Hepatocyte (in vitro differentiated cells and primary cell): ENCODE measurements around a stretch of chr11.

DNA sequence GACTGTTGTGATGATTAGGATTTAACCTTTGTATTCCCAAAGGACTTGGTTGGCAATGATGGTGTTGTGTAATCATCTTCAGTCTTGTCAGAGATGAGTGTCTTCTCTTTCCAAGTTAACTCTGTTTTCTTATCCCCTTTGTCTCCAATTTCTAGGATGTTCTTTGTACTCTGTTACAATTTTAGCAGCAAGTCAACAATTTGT, 310 bp downstream of the ANGPTL5 start:
- RAMPAGE, long total RNA = no peak

GRCh38 chr11:102276858-102277235, 40.4 kb upstream of the BIRC3 start:
- RAMPAGE, long total RNA = no peak
- RRBS = no CpG with 5 or more reads among the region's 6 CpGs

DNA sequence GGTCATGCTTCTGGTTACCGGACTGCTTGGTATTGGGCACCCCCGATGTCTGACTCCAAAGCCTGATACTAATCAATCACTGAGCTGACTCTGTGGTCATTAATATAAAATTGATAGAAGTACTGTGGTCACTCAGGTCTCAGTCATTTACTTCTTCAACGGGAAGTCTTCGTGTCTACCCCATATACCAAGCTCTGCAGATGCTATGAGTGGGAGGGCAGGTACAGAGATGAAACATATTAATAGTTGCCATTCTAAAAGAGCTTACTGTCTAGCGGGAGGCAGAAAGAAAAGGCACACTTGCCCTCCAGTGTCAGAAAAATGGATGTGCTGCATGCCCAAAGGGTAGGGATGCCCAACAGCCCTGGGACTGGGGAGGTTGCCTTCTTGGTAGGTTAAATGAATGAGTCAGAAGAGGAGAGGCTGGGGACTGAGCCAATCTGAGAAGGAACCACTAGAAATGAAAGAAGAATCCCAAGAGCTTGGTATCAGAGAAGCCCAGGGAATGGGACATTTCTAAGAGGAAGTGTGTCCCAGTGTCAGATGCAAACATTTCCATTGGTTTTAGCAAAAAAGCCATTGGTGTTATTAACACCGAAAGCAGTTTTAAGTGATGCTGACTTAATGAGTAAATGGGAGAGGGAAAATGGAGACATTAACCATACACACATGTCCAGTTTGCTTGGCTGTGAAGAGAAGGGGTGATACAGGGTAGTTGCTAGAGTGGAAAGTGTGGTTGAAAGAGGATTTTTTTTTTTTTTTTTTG, 1.2 kb downstream of the BIRC3 start:
- RAMPAGE, long total RNA = no peak
- RRBS = no CpG with 5 or more reads among the region's 6 CpGs

DNA sequence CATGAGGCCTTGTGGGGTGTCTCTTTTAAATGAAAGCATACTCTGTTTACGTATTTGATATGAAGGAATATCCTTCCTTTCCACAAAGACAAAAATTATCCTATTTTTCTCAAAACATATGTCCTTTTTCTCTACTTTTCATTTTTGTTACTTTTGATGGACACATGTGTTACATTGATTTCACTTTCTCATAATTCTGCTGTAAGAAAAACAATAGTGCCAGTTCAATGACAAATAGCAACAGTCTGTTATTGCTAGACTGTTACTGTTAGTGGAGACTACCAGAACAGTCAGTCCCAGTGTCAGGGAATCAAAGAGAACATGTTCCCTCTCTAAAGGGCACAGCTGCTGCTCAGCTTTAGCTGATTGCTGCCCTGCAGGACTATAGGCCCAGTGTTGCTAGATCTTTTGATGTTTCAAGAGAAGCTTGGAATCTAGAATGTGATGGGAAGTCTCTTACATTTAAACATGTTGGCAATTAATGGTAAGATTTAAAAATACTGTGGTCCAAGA, 3.3 kb downstream of the BIRC3 start:
- RAMPAGE, long total RNA = no peak
- RRBS = no CpG with 5 or more reads among the region's 1 CpG

GRCh38 chr11:102384737-102385233, 37.8 kb downstream of the BIRC2 start:
- RAMPAGE, long total RNA = no peak
- RRBS = no CpG with 5 or more reads among the region's 12 CpGs

- RAMPAGE, long total RNA = no peak
- RRBS = no CpG with 5 or more reads among the region's 4 CpGs
Measured at GRCh38 chr11:102401422-102401818, 51.1 kb downstream of the TMEM123 start.

DNA sequence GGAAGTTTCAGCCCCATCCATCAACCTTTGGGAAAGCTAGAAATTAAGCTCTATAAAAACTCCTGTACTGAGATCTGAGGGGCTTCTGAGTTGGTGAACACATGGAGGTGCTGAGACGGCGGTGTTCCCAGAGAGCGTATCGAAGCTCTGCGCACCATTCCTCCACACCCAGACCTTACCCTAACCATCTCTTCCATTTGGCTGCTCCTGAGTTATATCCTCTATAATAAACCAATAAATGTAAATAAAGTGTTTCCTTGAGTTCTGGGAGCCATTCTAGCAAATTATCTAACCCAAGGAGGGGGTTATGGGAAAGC, 41.4 kb downstream of the TMEM123 start:
- RAMPAGE, long total RNA = no peak
- RRBS = no CpG with 5 or more reads among the region's 5 CpGs

DNA sequence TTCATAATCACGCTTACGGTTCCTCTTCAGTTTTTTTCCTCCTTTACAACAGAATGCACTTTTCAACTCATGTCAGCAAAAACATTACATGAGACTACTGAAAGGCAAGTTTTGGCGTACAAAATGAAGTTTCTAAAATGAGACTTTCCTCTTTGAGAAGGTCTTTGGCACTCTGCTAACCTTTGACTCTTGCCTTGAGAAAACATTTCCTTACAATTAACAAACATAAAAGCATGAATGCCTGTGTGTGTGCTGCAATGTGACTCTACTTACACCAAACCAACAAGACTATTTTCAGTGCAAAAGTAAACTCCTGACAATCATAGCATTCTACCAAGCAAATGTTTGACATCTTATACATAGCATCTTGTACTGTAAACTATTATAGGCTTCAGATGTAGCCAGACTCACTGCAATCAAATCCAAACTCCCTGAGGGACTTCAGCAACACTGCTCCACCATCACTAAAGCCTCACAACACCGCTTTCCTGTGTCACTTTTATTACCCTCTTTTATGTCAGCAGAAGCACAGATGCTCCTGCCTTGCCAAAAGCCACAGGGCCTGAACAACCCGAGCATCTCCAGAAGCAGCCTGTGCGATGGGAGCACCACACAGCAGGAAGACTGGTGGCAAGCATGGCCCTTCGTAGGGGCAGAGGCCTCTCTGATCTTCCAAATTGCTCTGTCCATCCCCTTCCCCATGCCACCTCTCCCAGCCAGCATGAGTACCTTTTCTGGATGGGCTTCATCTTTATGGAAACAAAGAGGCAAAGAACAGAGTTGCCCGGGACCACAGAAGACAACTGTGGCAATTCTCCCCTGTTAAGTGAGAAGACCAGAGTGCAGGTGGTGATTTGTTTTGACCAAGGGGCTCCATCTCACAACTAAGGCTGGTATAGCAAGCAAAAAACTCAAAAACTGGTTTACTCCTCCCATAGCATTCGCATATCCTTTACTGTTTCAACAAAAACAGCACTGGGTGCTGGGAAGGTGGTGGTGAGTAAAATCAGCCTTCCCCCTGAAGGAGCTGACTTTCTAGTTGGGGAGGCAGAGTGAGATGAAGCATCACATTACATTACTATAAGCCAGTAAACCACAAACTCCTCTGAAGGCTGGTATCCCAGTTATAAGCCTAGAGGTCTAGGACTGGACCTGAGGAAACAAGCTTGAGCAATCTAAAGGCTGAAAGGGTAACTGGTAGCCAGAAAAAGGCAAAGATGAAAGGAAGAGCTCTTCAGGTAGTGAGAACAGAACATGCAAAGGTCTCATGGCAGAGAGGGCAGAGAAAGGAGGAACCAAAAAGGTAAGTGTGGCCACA, 22.8 kb downstream of the TMEM123 start:
- RAMPAGE, long total RNA = no peak
- RRBS = no CpG with 5 or more reads among the region's 9 CpGs

GRCh38 chr11:102640676-102641422, 15.7 kb upstream of the MMP20 start:
- RAMPAGE, long total RNA = no peak
- RRBS = no CpG with 5 or more reads among the region's 9 CpGs

GRCh38 chr11:102831262-102832001, 12.0 kb downstream of the MMP3 start:
- RAMPAGE, long total RNA = no peak
- RRBS = no CpG with 5 or more reads among the region's 33 CpGs

GRCh38 chr11:102832483-102832956, 10.9 kb downstream of the MMP3 start:
- RAMPAGE, long total RNA = no peak
- RRBS = no CpG with 5 or more reads among the region's 6 CpGs

DNA sequence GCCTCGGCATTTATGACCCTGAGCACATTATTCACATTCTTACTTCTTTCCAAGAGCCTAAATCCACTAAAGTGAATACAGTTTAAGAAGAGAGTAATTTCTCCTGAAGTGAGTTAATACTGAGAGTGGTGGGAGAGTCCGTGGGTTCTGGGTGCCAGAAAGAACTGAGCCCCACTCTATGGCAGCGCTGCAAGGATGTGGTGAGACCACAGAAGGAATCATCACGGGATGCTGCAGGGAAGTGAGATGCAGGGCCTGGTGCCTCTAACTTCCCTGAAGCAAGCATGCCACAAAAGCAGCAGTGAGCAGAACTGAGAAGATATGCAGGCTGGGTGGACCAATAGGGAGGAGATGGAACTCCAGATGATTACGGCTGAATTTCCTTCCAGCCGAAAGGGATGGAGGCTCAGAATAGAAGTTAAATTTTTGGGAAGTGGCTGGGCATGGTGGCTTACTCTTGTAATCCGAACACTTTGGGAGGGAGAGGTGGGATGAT, 5.0 kb upstream of the MMP12 start:
- RAMPAGE, long total RNA = no peak
- RRBS = no CpG with 5 or more reads among the region's 7 CpGs

GRCh38 chr11:103169952-103170471, 60.8 kb downstream of the DYNC2H1 start:
- RAMPAGE, long total RNA = no peak
- RRBS = no CpG with 5 or more reads among the region's 2 CpGs

DNA sequence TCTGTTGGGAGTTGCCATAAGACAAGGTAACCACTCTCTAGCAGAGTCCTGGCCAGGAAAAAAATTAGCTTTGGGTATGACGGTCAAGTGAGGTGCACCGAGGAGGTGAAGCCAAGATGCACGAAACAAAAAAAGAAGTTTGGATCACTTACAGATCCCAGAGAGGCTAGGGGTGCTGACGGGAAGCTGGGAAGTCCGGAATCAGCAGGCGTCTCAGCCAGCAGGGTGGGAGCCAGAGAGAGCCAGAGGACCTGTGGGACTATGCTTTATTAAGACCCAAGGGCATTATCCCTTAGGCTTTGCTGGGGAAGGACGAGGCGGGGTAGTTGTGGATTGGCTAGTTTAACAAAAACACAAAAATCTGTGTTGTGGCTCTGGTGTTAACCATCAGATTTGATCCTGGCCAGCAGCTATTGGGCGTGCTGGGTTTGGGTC, 427.0 kb downstream of the DYNC2H1 start:
- RAMPAGE, long total RNA = no peak
- RRBS = no CpG with 5 or more reads among the region's 9 CpGs

DNA sequence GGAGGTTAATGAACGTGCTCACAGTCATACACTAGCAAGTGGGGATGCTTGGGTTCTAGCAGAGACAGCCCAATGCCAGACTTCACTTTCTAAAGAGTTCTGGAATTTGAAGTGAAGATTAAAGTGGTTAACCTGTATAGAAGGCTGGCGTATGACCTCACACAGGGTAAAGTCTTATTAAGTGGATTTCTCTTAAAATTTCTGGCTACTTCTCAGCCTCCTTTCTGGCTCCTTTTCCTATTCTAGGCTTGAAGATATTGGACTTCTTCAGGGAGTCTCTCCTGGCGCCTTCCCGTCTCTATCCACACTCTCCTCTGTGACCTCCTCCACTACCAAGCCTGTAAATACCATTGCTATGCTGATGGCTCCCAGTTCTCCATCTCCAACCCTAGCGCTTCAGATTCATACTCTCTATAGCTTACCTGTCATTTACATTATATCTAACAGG, 226.4 kb upstream of the DDI1 start:
- RAMPAGE, long total RNA = no peak
- RRBS = no CpG with 5 or more reads among the region's 5 CpGs

DNA sequence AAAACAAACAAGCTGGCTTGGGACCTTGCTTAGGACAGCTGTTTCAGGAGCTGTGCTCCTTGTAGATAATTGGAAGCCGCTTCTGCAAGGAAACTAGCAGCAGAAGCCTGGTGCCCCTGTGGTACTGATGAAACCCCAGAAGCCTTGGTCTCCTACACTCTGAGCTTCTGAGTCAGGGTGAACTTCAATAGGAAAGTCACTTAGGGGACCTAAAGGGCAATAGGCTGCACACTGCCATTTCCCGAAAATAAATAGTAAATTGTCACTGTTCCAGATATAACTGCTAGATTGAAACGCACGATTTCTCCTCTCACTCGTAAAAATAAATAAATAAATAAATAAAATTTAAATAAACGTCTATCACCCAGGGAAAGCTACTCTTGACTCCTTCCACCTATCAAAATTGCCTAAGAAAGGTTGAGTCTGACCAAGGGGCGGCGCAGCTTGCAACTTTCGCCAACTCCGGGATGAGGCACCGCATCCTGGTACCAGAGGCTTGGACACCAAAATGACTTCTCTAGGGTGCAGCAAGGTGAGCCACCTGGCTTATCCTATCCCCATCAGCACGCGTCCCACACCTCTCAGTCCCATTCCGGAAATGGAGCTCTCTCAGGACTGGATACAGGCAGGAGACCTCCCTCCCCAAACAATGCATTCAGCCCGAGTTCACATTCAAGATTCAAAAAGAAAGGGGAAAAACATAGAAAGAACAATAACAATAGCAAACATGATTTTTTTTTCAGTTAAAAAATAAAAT, 733 bp downstream of the PDGFD start:
- RAMPAGE, long total RNA = no peak
- RRBS = no CpG with 5 or more reads among the region's 15 CpGs

- RAMPAGE, long total RNA = no peak
- RRBS = no CpG with 5 or more reads among the region's 8 CpGs
Measured at GRCh38 chr11:104907629-104908518, 60.5 kb downstream of the CASP4 start.

DNA sequence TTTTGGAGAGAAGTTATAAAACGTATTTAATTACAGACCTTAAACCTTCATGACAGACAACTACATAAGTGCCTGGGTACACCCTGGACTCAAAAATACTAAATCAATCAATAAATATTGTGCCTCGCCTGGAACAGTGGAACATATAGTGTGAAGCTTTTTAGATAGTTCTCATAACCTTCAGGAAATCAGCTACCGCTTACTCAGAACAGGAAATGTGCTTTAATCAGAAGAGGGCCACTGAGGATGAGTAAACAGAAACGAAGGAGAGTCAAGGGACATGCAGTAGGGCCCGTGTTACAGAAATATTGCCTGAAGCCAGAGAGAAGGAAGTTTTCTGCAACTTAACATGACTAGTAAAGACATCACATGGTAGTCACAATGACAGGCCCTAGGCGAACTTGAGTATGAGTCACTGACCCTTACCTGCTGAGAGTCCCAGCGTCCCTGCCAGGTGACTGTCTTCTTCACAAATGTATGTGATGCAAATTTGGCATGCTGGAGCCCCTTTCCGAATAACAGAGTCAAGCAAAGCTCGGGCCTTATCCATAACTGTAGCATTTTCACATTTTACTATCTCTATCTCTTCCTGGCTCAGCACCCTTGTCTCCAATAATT, 39.4 kb downstream of the CARD18 start:
- RAMPAGE, long total RNA = no peak
- RRBS = no CpG with 5 or more reads among the region's 9 CpGs

- RAMPAGE, long total RNA = no peak
- RRBS = no CpG with 5 or more reads among the region's 1 CpG
Measured at GRCh38 chr11:105142092-105142500, 2.5 kb upstream of the CARD18 start.

GRCh38 chr11:106983357-106983661, 35.0 kb downstream of the GUCY1A2 start:
- RAMPAGE, long total RNA = no peak
- RRBS = no CpG with 5 or more reads among the region's 4 CpGs